Gastroesophageal sphincter (tissue), 4 donors: Measurements from ENCODE around the genes NME3, BRICD5 and DNASE1L2.

GRCh38 chr16:1771050-1772017, at the start of gene NME3:
Gene NME3, minus strand, starts transcription at chr16:1771543.
- PRO-cap: unidirectional peak, minus-strand start at chr16:1771752
- RAMPAGE, long total RNA, 4 experiments: start-site peak on the minus strand in 4 of 4 experiments, at chr16:1771510-1771549 at its widest, 27 to 222 reads per replicate

GRCh38 chr16:1941229-1941471, 1.8 kb downstream of the MSRB1 start:
- PRO-cap: no peak
- RAMPAGE, long total RNA, 4 experiments: no peak in any of the 4 experiments

- PRO-cap: no peak
- RAMPAGE, long total RNA, 4 experiments: no peak in any of the 4 experiments
Observed at GRCh38 chr16:1979669-1980552, 1.4 kb downstream of the NOXO1 start.

- PRO-cap: bidirectional peak, plus-strand start at chr16:2033294, minus-strand start at chr16:2033031; bidirectional peak, plus-strand start at chr16:2033640, minus-strand start at chr16:2033500; bidirectional peak, plus-strand start at chr16:2033665, minus-strand start at chr16:2033689; bidirectional peak, plus-strand start at chr16:2033756, minus-strand start at chr16:2033747
- RAMPAGE, long total RNA, 4 experiments: start-site peak on the plus strand in 2 of 4 experiments, at chr16:2033247-2033520 at its widest, 26 to 124 reads per replicate
Observed at GRCh38 chr16:2032900-2033827, 6.5 kb downstream of the NHERF2 start.

DNA sequence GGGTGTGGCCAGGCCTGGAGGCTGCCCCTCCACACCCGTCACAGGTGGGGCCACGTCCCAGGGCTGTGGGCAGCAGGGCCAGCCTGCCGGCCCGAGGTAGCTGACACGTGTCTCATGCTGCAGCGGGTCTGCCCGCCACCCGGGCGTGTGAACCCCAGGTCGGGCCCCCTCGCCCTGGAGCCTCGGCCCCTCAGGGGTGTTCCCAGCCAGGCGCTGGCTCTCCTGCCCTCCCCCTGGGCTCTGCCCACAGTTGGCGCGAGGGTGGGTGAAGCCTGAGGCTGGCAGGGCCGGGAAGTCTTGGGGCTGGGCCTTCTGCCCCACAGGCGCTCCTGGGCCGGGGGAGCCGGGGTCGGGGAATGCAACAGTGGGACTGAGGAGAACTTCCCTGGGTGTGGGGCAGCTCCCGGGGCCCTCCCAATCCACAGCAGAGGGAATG, 11.5 kb downstream of the PKD1 start:
- PRO-cap: unidirectional peak, plus-strand start at position 249 of the sequence
- RAMPAGE, long total RNA, 4 experiments: no peak in any of the 4 experiments

- PRO-cap: no peak
- RAMPAGE, long total RNA, 4 experiments: no peak in any of the 4 experiments
Observed at GRCh38 chr16:2127603-2128011, 8.1 kb downstream of the PKD1 start.

- PRO-cap: unidirectional peak, plus-strand start at chr16:2135331; unidirectional peak, plus-strand start at chr16:2135539
- RAMPAGE, long total RNA, 4 experiments: no peak in any of the 4 experiments
Observed at GRCh38 chr16:2134848-2135607, 670 bp downstream of the PKD1 start.

GRCh38 chr16:2174549-2175141, 19.1 kb downstream of the TRAF7 start:
- PRO-cap: no peak
- RAMPAGE, long total RNA, 4 experiments: no peak in any of the 4 experiments

DNA sequence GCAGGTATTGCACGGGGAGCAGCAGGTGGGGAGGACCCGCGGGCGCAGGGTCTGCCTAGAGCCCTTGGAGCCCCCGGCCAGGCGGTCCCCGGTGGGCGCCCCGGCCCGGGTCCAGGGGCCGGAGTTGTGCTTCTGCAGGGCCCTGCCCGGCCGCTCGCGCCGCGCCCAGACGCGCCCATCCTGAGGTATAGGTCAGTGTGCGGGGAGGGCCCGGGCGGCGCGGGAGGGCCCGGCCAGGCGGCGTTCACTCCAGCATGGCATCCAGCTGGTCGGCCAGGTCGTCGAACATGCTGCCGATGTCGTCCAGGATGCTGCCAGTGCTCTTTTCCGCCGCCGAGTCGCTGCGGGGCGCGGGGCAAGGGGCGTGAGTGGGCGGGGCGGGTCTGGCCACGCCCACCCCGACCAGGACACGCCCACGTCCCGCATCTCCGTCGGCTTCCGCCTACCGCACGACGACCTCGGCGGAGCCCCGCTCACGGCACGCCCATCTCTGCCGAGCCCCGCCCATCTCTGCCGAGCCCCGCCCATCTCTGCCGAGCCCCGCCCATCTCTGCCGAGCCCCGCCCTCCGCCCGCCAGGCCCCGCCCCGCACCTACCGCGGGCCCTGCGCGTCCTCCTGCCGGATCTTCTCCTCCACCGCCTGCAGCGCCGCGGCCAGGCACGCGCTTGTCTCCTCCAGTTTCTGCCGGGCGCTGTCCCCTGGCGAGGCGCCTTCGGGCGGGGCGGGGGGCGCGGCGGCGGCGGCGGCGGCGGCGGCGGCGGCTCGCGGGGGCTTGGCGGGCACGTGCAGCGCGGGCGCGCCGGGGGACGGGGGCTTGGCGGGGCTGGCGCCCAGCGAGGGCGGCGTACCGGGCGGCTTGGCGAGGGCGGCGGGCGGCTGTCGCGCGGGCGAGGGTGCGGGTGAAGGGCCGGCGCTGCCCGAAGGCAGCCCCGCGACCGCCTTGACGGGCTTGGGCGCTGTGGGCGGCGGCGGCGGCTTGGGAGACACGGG, 17.8 kb downstream of the CASKIN1 start:
- PRO-cap: no peak
- RAMPAGE, long total RNA, 4 experiments: no peak in any of the 4 experiments

- PRO-cap: bidirectional peak, plus-strand start at chr16:2205742, minus-strand start at chr16:2205685
- RAMPAGE, long total RNA, 4 experiments: start-site peak on the plus strand in 3 of 4 experiments, at chr16:2205742-2205835 at its widest, 17 to 29 reads per replicate
Observed at GRCh38 chr16:2205538-2206587, 609 bp downstream of the MLST8 start.

DNA sequence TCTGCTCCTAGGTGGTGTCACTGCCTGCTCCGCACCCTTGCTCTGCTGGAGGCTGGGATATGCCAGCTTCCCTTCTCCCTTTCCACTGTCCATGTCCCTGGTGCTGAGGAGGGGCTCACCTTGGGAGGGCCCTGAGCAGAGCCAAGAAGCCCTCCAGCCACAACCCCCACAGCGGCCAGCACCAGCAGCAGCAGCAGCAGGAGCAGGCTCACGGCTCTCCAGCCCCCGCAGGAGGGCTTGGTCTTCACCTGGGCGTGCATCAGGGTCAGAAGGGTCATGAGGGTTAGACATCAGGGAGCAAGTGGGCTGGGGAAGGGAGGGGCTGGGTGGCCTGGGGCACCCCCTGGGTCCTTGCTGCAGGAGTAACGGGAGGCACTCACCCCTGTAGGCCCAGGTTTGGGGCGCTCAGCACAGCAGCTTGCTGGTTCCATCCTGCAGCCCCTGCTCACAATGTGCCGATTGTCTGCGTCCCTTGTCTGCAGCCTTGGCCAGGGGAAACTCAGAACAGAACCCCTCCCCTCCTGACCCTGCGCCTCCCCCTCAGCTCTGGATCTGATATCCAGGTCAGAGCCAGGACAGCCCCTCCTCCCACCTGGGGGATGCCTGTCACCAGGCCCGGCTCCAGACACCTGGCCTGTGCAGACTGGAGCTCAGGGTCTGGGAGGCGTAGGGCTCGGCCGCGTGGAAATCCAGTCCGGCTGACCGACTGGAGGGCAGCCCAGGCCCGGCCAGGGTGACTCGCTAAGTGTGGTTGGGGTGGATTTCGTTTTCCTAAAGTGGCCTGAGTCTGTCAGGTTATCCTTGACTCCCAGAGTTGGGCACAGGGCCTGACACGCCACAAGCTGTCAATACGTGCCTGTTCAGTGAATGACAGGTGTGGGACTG, at the start of gene BRICD5:
Gene BRICD5 (minus strand): TSS at position 461 of the 885 bp plus-strand sequence.
- PRO-cap: no peak
- RAMPAGE, long total RNA, 4 experiments: no peak in any of the 4 experiments

- PRO-cap: no peak
- RAMPAGE, long total RNA, 4 experiments: no peak in any of the 4 experiments
Observed at GRCh38 chr16:2236326-2237356, at the start of gene DNASE1L2. Gene DNASE1L2, plus strand, starts transcription at chr16:2236444.

DNA sequence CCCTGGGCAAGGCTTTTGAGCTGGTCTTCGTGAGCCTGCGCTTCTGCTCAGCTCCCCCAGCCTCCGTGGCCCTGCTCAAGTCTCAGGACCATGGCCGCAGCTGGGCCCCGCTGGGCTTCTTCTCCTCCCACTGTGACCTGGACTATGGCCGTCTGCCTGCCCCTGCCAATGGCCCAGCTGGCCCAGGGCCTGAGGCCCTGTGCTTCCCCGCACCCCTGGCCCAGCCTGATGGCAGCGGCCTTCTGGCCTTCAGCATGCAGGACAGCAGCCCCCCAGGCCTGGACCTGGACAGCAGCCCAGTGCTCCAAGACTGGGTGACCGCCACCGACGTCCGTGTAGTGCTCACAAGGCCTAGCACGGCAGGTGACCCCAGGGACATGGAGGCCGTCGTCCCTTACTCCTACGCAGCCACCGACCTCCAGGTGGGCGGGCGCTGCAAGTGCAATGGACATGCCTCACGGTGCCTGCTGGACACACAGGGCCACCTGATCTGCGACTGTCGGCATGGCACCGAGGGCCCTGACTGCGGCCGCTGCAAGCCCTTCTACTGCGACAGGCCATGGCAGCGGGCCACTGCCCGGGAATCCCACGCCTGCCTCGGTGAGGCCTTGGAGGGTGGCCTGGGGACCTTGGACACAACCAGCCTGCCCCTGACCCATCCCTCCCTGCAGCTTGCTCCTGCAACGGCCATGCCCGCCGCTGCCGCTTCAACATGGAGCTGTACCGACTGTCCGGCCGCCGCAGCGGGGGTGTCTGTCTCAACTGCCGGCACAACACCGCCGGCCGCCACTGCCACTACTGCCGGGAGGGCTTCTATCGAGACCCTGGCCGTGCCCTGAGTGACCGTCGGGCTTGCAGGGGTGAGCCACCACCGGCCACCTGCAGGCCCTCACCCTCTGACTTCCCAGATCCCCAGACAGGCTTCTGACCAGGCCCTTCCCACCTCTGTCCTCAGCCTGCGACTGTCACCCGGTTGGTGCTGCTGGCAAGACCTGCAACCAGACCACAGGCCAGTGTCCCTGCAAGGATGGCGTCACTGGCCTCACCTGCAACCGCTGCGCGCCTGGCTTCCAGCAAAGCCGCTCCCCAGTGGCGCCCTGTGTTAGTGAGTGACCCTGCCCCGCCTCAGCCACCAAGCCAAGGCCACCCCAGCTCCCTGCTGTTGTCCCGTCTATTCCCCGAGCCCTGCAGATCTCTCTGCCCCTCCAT, 1.3 kb downstream of the NTN3 start:
- PRO-cap: no peak
- RAMPAGE, long total RNA, 4 experiments: no peak in any of the 4 experiments

GRCh38 chr16:2476834-2477051, 1.8 kb downstream of the TBC1D24 start:
- PRO-cap: no peak
- RAMPAGE, long total RNA, 4 experiments: no peak in any of the 4 experiments

DNA sequence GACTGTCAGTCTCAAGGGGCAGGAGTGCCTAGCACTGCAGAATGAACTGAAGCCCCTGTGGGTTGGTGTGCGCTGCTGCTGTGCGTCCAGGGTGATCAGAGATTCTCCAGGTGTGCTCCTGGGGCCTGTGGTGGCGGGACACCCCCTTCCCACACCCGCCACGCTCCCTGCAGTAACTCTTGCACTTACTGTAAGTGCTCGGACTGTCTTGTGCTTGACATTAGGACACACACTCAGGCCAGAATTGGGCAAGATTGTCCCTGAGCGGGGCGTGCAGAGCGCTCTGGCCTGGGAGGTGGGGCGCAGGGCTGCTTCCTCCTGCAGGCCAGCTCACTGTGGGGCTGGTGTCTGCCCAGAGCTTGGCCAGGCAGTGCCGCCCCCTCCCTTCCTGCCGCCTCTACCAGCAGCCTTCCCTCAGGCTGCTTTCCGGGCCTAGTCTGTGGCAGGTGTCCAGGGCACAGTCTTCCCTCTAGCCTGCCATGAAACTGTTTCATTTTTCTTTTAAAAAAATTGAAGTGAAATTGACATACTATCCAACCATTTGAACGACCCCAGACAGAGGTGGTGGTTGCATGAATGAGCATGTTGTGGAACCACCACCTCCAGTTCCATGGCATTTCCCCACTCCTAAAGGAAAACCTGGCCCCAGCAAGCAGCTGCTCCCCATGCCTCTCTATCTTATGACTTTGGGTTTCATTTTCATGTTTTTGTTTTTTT, 6.0 kb upstream of the ATP6V0C start:
- PRO-cap: no peak
- RAMPAGE, long total RNA, 4 experiments: no peak in any of the 4 experiments

DNA sequence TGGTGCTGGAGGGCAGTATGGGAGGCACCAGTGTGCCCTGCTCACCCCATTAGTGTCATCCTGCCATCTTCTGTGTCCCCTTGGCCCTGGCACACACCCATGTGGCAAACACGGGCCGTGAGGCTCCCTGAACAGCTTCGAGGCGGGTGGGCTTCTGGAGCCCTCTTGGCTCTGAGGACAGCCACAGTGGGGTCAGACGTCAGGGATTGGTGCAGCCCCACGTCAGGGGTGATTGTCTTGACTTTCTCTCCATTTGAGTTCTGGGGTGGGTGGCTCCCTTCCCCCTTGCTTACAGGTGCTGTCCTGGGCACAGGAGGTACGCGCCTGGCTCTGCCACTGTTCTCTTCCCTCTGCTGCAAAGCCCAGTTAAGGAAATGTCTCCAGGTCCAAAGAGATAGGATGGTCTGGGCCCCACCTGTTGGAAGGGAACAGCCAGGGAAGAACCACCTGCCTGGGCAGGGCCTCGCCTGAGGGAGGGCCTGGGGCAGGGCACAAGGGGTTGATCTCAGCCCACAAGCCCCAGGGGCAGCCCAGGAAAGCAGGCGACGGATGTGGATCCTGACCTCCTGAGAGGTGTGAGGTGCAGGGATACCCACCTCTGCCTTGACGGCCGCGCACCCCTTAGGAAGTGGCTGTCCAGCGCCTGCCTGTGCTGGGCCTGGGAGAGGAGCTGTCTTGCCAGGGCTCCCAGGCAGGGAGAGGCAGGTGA, 765 bp downstream of the CEMP1 start:
- PRO-cap: no peak
- RAMPAGE, long total RNA, 4 experiments: no peak in any of the 4 experiments

- PRO-cap: no peak
- RAMPAGE, long total RNA, 4 experiments: no peak in any of the 4 experiments
Observed at GRCh38 chr16:2587825-2588321, 50.1 kb downstream of the PDPK1 start.

- PRO-cap: bidirectional peak, plus-strand start at chr16:2682524, minus-strand start at chr16:2682398
- RAMPAGE, long total RNA, 4 experiments: no peak in any of the 4 experiments
Observed at GRCh38 chr16:2682100-2682464, 241 bp upstream of the KCTD5 start.

- PRO-cap: no peak
- RAMPAGE, long total RNA, 4 experiments: start-site peak on the plus strand in 1 of 4 experiments, at chr16:2766917-2767263 at its widest, 31 to 67 reads per replicate
Observed at GRCh38 chr16:2766724-2767718, 10.1 kb downstream of the ELOB start.

GRCh38 chr16:2768723-2769390, 8.2 kb downstream of the ELOB start:
- PRO-cap: no peak
- RAMPAGE, long total RNA, 4 experiments: no peak in any of the 4 experiments